ENCODE data around the genes OR8U3, TNKS1BP1, YPEL4 and OR5B3.

DNA sequence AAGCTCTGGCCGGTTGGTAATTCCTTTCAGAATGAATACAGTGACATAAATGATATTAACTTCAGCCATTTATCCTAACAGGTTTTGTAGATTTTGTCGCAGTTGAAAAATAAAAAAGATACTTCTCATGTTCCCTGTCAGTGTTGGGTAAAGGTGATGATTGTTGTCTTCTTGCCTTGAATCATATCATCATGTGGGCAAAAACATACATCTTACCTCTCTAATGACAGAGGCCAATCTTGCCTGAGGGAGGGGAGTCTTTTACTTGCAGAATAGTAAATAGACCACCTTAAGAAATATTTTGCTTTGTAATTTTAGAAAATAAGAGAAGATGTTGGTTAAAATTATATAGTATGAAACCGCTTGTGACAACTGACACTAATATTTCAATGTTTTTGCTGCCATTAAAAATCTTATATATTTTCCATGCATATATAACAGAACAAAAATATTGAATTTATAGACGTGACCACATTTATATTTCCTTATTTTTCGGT, at the start of gene OR8U3:
OR8U3 (minus strand) TSS at position 69 of the 497 bp plus-strand sequence.
- PRO-cap = no peak

- PRO-cap = no peak
These were observed 103.7 kb upstream of the OR5AK2 start for GRCh38 chr11:56884822-56885644.

DNA sequence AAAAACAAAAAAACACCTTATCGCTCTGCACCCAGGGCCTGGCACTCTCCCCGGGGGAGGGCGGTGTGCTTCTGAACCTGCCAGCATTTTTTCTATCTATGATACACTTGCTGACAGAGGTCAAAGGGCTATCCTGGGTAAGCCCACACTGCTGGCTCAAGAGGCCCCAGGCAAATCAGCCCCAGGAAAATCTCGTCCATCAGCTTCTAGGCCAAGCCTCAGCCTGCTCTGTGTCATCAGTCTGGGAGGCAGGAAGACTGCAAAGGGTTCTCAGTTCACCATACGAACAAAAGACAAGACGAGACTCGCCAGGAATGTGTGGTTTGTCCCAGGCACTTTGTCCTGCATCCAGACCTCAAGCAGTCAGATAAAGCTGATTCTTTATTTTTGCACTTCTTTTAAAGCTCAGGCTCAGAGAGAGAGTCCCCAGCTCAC, 31.8 kb downstream of the TNKS1BP1 start:
- PRO-cap = no peak

DNA sequence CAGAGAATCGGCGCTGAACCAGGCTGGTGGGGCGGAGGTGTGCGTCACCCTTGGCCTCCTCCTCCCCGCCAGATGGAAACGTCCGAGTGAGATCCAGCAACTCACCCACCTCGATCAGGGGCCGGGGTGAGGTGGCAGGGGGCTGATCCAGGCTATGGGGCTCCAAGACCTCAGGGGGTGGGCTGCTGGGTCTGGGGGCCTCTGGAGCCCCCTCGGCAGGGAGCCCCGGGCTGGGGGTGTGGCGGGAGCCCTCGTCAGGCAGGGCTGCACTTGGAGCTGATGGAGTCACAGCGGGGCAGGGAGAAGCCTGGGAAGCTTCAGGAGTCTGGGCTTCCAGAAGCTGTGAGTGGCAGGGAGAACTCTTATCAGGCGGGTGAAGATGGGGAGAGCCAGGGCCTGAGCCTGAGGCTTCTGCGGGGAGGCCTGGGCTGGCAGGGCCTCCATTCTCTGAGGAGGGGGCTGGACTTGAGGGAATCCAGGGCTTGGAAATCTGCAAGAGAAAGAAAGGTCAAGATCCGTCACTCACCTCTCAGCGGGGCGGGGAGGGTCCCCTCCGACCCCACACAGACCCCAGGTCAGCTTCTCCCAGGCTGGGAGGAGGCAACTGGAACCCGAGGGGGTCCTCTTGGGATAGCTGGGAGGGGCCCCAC, 11.2 kb downstream of the TNKS1BP1 start:
- PRO-cap = no peak

DNA sequence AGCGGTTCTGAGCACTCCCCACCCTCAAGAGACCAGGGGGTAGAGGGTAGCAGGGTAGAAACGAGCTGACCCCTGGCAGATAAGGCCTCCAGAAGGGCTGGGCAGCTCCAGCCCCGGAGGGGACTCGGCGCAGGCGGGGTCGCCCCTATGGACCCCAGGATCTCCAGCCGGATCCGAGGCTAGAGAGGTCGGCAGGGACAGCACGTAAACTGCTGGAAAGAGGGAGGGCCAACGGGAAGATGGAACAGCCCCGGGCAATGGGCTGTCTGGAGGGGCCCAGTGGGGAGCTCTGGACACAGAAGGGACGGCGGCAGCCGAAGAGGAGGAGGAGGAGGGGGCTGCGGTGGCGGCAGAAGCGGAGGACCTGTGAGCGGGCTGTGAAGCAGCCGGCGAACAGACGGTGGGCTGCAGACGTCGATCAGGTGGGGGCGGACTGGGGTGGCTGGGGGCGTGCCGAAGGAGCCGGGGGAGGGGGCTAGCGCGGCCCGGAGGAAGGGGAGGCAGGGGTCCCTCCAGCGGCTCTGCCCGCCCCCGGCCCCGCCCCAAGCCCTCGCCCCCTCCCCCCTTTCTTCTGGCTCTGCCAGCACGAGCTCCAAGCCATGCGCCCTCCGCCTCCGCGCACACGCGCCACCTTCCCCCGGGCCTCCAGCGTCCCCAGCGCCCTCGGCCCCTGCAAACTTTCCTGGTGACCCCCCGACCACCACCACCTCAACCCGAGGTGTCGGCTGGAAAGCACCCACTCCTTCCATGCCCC, 548 bp downstream of the TNKS1BP1 start:
- PRO-cap = bidirectional peak, plus-strand start at position 569 of the sequence, minus-strand start at position 379 of the sequence

GRCh38 chr11:57324781-57325513, at the start of gene TNKS1BP1:
TNKS1BP1 (minus strand) TSS chr11:57324952.
- PRO-cap = bidirectional peak, plus-strand start at chr11:57325164, minus-strand start at chr11:57324913

DNA sequence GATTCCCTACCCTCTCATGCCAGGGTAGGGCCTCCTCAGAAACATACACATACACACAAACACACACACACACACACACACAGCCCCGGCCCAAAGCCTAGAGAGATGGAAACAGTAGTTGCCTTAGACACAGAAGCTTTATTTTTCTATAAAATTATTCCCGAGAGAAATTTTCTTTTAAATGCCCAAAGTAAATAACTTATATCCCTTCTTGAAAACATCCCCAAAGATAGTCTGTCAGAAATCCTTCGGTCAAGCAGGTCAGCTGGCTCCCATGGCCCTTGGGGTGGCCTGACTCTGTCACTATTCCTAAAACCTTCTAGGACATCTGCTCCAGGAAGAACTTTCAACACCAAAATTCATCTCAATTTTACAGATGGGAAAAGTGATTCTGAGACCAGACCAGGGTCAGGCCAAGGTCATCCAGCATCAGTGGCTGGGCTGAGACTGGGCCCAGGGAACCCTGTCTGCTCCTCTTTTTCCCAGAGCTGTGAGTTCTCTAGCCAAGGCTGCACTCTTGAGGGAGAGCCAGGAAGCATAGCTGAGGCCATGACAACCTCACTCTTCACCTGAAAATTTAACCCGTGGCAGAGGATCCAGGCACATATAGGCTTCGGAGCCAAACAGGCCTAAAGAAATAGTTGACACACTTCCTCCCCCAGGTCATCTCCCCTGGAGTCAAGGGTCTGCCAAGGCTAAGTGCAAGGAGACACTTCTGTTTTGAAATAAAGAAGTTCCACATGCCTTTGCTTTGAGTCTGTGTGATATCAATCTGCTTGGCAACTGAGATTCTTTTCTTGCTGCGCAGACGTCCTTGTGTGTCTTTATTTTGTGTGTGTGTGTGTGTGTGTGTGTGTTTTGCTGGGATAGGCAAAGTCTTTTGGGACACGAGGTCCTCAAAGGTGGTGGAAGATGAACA, 16.6 kb upstream of the PRG2 start:
- PRO-cap = no peak

GRCh38 chr11:57484394-57485175, 24.3 kb downstream of the RTN4RL2 start:
- PRO-cap = no peak

GRCh38 chr11:57598613-57599139, 1.2 kb downstream of the SERPING1 start:
- PRO-cap = no peak

DNA sequence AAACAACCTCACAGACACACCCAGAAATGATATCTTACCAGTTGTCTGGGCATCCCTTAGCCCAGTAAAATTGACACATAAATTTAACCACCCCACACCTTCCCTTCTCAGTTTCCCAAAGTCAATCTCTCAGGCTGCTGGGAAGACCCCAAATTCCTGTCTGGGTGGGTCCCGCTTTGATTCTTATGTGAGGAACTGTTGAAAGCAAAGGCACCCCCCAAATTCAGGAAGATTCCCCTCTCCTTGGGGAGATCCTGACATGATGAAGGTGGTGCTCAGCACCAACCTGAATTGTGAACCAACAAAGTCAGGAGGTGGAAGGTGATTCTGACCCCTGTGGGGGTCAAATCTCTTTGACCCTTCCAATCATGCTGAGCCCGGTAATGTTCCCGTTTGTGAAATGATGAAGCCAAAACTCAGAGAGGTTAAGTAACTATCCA, 18.9 kb downstream of the SERPING1 start:
- PRO-cap = no peak

GRCh38 chr11:57649735-57650470, at the start of gene YPEL4:
YPEL4 (minus strand) TSS chr11:57649912.
- PRO-cap = bidirectional peak, plus-strand start at chr11:57650143, minus-strand start at chr11:57649910

GRCh38 chr11:57666723-57667589, 958 bp upstream of the ZDHHC5 start:
- PRO-cap = bidirectional peak, plus-strand start at chr11:57667471, minus-strand start at chr11:57667320

DNA sequence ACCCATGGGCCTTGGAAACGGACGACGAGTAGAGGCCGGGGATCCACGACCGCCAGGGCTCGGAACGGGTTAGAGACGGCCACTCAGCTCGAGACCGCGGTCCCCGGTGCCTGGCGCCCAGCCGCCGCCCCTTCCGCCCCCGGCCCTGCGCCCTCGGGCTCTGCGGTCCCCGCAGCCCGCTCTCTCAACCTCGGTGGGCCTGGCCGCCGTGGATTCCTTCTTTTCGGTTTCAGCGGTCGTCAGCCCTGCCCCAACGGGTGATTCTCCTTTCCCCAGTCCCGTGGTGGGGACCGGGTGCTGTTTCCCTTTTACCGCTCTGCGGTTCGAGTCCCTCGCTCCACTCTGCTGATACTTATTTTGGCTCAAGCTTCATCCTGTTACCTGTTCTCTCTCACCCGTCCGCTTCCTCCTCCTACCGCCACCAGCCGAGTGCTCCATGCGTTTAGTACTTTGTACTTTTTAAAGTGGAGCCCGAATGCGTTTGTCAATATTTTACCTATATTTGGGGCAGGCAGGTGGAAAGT, 488 bp downstream of the ZDHHC5 start:
- PRO-cap = no peak

DNA sequence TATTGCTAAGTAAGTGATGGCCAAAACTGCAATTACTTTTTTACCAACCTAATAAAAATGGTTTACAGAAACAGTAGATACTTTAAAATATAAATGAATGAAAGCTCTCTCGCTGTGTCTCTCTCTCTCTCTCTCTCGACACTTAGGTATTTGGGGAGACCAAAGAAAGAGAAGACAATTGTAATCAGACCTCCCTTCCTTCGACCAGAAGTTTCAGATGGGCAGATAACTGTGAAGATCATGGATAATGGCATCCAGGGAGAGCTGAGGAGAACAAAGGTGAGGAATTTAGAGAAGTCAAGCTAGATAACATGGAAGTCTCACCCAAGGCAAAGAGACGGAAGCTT, 18.4 kb downstream of the MED19 start:
- PRO-cap = no peak

- PRO-cap = no peak
These were observed 1.4 kb upstream of the BTBD18 start for GRCh38 chr11:57752907-57753494.

DNA sequence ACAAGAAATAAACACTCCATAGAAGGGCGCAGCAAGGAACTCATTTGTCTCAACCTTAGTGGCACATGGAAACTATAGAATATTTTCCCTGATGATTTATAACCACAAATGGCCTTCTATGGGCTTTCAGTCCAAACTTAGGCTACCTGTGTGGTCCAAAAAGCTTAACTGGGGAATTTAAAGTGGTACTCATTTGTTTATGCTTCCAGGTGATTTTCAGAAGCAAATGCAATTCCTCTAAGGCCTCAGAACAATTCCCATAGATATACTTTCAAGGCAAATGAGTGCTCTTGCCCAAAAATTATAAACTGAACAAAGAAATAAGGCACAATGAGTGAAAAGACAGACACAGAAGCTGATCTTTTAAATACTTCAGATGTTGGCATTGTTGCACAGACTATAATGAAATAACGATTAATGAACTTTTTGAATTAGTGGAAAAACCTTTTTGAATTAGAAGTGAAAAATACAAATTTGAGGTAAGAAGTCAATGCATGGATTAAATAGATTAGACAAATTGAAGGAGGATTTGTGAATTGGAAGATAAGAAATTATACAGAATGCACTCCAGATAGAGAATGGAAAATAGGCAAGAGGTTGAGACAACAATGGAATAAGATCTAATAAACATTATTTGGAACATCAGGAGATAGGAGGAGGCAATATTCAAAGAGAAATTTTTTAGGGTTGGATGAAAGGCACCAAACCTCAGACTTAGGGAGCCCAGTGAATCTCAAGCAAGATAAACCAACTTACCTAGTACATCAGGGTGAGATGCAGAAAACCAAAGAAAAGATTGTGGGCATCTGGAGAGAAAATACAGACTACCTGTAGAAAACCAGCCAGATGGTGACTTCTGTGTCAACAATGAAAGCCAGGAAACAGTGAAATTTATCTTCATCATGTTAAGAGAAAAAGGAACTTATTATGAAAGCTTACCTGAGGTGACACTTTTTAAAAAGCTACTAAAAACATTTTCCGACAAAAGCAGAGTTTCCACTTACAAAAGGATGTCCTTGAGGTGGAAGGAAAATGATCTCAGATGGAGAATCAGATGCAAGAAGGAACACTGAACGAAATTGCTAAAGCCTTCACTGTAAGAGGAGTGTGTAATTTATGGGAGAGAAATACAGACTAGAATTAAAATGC, 61.4 kb downstream of the CTNND1 start:
- PRO-cap = no peak

GRCh38 chr11:57900283-57900887, 123.3 kb upstream of the OR9Q1 start:
- PRO-cap = no peak

GRCh38 chr11:58004449-58005203, 19.1 kb upstream of the OR9Q1 start:
- PRO-cap = no peak

- PRO-cap = no peak
These were observed at the start of gene OR5B3 for GRCh38 chr11:58406684-58407065. OR5B3 (minus strand) TSS chr11:58406874.

- PRO-cap = no peak
These were observed 13.9 kb downstream of the ZFP91 start for GRCh38 chr11:58592572-58593269.